Measurements from ENCODE around the genes HSPA6, FCRLA and DUSP12.

DNA sequence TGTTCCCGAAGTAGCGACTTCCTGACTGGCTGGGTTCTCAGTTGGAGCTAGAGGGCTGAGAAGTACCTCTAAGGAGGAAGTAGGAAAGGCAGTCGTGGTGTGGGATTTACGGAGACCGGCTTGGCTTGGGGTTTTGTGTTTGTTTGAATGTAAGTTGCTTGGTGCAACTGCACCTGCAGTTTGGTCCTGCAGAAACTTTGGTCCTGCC lies 372 bp upstream of the F11R start:
- RRBS, result no CpG with 5 or more reads among the region's 5 CpGs

DNA sequence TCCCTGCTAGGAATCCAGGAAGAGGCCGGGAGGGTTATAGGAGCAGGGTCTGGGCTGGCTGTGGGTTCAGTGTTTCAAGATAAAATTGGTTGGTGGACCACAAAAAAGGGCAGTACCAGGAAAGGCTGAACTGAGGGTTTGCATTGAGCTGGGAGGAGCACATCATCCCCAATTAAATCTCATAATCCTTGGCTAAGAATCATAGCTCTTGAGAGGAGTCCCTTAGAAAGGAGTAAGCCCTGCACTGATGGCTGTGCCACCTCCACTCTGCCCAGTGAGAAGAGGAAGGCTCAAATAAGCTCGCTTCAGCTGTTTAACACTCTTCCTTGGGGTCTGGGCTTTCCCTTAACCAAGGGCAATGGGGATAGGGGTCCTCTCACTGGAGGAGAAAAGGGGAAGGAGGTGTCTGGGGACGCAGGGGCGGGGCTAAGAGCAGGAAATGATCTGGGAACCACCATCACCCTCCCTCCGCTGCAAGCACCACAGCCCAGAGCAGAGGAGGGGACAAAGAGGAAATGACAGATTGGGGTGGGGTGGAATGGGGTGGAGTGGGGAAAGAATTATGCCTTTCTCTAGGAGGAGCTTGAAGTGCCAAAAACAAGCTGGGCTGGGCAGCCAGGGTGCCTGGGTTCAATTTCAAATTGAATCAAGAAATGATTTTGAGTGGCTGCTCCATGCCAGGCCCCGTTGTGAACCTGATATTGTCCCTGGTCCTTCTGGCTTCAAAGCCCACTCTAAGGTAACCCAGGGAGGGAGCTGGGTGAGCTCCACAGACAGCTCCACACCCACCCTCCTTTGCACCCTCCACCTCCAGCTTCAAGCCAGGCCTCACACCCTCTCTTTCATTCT lies 1.4 kb downstream of the ARHGAP30 start:
- RRBS, result no CpG with 5 or more reads among the region's 6 CpGs

DNA sequence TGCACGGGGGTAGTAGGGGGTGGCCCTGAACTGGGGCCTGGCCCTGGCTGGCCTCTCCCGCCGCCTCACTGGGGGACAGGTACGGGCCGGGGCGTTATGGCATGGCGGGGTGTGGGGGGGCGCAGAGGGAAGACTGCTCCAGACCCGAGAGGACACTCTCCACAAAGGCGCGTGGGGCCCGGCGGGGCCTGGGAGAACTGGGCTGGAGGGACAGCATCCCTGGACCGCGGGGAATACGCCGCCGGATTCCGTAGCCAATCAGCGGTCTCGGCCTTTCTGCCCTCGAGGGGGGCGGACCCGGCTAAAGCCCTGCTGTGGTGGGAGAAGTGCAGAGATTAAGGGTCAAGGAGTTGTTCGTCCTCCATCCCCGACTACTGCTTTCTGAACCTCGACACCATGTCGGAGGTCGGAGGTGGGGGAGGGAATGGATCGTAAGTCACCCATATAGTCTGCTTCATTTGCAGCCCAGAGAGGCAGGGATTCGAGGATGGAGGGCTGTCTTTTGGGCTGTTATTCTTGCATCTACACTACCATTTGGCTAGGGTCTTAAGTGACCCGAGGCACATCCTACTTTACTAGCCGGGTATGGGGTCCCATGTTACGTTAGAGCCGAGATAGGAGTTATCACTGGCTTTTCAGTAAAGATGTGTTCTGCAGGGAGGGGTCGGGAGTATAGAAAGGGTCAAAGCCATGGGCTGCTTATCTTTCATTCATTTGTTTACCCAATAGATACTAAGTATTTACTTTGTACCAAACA lies 478 bp downstream of the USP21 start:
- RRBS, result 2% methylated on average over 24 of the region's 36 CpGs

DNA sequence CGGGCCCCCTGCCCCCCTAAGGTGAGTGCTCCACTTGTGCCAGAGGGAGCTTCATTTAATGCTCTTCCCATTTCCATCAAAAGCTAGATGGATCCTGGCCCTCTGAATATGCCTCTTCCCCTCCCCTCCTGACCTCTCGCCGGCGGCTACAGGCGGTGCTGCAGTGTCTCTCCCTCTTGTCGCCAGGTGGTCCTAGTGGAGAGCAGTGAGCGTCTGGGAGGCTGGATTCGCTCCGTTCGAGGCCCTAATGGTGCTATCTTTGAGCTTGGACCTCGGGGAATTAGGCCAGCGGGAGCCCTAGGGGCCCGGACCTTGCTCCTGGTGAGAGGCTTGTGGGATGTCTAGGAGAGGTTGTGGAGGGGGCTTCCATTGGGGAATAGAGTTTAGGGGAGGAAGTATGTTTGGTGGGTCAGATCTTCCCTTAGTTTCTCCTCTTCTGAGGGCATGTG lies 712 bp downstream of the PPOX start:
- RRBS, result 4% methylated on average over 1 of the region's 13 CpGs

GRCh38 chr1:161176157-161176774 lies 1.0 kb downstream of the B4GALT3 start:
- RRBS, result no CpG with 5 or more reads among the region's 8 CpGs

DNA sequence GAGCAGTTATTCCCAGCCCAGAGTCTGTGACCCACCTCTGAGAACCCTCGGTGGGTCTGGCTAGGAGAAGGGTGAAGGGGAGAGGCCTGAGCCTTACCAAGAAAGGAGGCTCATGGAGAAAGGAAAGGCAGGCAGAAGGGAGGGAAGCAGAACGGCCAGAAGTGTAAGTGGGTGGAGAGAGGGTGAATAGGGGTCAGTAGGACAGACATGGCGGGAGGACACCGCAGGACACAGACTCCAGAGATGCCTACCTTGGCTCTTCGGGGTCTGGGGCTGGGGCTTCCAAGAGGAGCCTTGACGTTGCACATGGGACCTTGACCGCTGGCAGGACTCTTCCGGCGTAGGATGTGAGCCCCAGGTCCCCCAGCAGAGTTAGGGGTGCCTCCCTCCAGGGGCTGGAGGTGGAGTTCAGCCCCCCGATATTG lies 1.1 kb downstream of the ADAMTS4 start:
- RRBS, result no CpG with 5 or more reads among the region's 10 CpGs

GRCh38 chr1:161199504-161199959 lies 678 bp upstream of the ADAMTS4 start:
- RRBS, result no CpG with 5 or more reads among the region's 5 CpGs

GRCh38 chr1:161233320-161233693 lies 4.7 kb downstream of the NR1I3 start:
- RRBS, result no CpG with 5 or more reads among the region's 4 CpGs

GRCh38 chr1:161307309-161307924 lies 2.4 kb downstream of the MPZ start:
- RRBS, result 76% methylated on average over 4 of the region's 4 CpGs

GRCh38 chr1:161364601-161365238 lies 3.0 kb downstream of the CFAP126 start:
- RRBS, result no CpG with 5 or more reads among the region's 5 CpGs

- RRBS, result no CpG with 5 or more reads among the region's 15 CpGs
These were observed 1.2 kb downstream of the FCGR2A start for GRCh38 chr1:161506224-161507155.

DNA sequence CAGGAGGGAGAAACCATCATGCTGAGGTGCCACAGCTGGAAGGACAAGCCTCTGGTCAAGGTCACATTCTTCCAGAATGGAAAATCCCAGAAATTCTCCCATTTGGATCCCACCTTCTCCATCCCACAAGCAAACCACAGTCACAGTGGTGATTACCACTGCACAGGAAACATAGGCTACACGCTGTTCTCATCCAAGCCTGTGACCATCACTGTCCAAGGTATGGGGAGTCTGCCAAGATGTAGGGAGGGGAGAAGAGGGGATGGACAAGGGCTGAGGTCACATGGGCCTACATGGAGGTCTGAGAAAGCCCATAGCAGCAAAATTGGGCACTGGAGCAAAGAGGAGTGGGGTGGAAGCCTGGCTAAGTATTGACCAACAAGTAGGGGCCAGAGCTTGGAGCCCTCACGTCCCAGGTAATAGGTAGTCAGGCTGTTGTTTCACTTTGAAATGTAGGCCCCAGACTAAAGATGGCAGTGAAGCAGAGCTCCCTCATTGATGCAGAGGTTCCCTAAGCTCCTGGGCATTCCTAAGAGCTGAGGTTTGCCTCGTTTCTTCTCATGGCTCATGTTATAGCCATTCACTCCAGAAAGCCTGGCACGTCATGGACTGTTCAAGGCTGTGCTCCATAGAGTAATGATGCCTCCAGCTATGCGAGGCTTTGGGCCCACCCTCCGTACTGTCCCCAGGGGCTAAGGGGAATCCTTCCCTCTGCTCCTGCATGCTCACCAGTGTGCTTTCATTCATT lies 4.8 kb downstream of the FCGR2A start:
- RRBS, result no CpG with 5 or more reads among the region's 6 CpGs

DNA sequence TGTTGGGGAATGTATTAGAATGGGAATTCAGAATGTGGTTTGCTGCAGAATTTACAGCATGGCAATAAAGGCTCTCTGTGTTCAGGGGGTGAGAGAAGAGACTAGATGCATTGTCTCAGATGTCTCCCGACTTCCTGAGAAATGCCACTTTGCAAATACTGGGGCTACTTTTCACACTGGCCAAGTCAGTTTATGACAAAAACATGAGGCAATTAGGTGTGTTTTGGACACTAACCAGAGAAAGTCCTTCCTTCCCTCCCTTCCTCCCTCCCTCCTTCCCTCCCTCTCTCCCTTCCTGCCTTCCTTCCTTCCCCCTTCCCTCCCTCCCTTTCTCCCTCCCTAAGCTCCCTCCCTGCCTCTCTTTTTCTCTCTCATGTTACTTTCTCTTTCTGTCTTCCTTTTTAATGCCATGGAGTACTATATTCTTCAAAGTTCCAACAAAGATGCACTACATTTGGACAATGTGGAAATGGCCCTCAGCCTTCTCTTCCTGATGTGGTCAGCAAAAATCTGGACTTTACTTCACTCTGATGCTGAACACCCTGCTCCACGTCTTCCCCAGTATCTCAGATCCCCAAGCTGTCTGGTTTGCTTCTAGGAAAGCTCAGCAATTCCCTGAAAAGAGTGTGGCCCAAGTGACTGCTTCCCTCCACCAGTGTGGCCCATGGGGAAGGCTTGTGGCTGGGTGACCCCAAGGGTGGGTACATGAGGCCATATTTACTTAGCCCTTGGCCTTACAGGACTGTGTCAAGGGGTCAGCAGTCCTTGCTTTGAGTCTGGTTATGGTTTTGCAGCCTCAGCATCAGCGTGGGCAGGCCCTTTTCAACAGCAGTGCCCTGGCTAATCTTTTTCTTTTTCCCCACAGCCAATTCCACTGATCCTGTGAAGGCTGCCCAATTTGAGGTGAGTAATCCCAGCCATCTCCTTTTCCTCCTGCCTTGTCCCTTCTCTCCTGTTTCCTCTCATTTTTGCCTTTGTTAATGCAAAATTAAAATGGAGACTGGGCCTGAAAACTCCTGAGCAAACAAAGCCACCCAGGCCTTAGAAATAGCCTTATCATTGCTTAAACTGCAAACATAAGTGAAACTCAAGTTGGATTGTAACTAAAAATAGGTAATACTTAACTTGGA lies 8.1 kb downstream of the FCGR2A start:
- RRBS, result no CpG with 5 or more reads among the region's 3 CpGs

DNA sequence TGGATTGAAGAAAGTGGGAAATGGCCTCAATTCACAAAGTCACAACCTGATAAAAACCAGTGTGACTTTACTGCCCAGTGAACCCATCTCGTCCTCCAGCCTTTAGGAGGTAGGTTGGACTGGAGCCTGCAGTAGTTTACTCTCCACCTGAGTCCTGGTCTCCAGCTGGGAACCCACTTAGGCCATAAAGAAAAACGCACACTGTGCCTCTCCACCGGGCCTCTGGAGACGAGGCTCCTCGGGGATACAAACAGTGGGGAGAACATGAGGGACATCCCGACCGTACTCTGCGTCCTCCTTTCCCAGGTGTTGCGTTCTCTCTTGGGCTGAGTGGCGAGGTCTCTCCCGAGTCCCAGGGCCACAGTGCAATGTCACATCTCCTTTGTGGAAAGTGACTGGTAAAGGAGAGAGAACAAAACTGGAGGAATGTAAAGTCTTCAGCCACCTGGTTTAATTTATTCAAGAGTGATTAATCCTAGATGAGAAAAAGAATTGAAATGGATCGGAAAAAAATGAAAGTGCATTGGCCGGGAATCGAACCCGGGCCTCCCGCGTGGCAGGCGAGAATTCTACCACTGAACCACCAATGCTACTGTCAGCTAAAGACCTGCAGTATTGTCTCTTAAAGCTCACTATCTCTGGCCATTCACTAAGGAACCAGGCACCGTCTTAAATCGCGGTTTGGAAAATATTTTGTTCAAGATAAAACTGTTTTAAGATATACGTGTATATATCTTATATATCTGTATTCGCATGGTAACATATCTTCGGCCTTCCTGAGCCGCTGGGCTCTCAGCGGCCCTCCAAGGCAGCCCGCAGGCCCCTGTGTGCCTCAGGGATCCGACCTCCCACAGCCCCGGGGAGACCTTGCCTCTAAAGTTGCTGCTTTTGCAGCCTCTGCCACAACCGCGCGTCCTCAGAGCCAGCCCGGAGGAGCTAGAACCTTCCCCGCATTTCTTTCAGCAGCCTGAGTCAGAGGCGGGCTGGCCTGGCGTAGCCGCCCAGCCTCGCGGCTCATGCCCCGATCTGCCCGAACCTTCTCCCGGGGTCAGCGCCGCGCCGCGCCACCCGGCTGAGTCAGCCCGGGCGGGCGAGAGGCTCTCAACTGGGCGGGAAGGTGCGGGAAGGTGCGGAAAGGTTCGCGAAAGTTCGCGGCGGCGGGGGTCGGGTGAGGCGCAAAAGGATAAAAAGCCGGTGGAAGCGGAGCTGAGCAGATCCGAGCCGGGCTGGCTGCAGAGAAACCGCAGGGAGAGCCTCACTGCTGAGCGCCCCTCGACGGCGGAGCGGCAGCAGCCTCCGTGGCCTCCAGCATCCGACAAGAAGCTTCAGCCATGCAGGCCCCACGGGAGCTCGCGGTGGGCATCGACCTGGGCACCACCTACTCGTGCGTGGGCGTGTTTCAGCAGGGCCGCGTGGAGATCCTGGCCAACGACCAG lies at the start of gene HSPA6:
Gene HSPA6 (plus strand): TSS at position 1,213 of the 1,436 bp plus-strand sequence.
- RRBS, result under 1% methylated on average over 9 of the region's 84 CpGs

DNA sequence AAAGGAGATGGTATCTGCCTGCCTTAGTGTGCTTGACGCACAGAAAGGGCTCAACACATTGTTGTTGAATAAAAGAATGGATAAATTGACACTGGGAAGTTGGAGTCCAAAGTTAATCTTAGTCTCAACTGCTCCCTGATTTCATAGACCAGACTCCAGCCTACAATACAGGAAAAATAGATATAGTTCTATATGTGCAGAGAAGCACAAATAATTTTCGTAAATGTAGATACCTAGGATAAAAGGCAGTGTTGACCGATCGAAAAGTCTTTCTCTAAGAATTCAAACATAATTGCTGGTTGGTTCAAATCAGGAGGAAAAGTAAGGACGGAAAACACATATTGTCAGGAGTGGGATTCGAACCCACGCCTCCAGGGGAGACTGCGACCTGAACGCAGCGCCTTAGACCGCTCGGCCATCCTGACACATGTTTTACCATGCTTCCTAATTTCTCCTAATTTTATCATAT lies 5.7 kb downstream of the HSPA6 start:
- RRBS, result no CpG with 5 or more reads among the region's 12 CpGs

- RRBS, result no CpG with 5 or more reads among the region's 24 CpGs
These were observed 19.1 kb downstream of the FCGR3B start for GRCh38 chr1:161611811-161612325.

DNA sequence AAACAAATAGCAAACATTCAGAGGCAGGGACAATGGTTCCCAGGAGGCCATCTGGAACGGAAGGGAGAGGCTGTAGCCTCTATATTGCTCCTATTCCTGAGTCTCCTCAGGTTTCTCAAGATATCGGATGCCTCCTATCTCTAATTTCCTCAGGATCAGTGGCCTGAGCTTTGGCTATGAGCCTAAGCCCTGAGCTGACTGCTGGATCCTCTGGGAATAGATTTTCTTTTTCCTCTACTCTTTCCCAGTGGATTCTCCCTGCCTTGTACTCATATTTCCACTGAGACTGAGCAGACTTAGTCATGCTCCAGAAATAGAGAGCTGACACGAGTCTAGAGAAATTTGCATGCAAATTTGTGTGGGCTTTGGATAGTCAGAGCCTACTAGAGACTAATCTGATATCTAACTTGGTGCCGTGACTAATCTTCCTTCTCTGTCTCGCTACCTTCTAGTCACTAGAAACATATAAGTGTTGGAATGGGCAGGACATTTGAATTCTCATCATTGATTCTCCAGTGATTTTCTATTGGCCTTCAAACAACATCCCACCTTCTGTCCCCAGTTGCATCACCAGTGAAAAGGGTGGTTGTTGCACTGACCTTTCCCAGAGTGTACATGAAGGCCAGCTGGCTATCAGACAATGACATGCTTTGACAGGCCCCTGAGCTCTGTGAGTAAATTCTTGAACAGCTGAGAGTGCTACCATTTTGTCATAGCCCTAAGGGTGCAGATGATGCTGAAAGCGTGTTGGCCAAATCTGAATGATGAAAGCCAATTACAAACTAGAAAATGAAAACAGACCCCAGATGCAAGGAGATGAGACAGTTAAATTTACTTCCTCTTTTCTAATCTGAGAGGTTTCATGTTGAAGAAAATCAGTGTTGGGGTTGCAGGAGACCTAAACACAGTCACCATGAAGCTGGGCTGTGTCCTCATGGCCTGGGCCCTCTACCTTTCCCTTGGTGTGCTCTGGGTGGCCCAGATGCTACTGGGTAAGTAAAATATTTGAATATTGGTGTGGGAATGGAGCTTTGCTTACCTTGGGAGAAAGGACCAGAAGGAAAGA lies at the start of gene FCRLA:
Gene FCRLA (plus strand): TSS at position 878 of the 1,066 bp plus-strand sequence.
- RRBS, result no CpG with 5 or more reads among the region's 6 CpGs

GRCh38 chr1:161727376-161727877 lies 6.1 kb downstream of the FCRLB start:
- RRBS, result 9% methylated on average over 4 of the region's 29 CpGs

DNA sequence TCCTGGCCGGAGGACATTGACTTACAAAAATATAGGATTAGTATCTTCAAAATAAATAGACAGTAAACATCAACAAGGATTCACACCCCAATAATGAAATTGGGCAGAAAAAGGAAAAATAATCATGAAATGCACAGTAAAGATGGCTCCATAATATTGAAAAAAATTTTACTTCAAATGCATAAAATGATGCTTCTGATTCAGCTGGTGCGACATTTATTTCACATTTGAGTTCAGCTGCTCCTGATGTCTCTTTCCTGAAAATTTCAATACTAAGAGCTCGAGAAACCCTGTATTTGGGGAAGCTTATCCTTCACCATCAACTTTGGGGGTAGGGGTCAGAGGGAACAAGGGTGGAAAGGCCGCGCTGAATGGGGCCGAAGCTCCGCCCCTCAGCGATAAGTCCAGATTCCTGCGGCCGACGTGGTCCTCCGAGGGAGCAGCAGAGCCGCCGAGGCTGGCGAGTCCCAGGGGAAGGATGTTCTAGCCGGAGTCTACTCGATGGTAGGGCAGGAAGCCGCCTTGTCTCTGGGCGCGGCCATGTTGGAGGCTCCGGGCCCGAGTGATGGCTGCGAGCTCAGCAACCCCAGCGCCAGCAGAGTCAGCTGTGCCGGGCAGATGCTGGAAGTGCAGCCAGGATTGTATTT lies at the start of gene DUSP12:
Gene DUSP12 (plus strand): TSS at position 525 of the 647 bp plus-strand sequence.
- RRBS, result 2% methylated on average over 10 of the region's 25 CpGs

- RRBS, result no CpG with 5 or more reads among the region's 6 CpGs
These were observed 55.4 kb downstream of the ATF6 start for GRCh38 chr1:161821212-161822259.